Mucosa of descending colon (tissue), 1 donor: Measurements from ENCODE around the gene DR1.

GRCh38 chr1:93277468-93277667, 68.3 kb upstream of the DR1 start:
- PRO-cap: no peak

DNA sequence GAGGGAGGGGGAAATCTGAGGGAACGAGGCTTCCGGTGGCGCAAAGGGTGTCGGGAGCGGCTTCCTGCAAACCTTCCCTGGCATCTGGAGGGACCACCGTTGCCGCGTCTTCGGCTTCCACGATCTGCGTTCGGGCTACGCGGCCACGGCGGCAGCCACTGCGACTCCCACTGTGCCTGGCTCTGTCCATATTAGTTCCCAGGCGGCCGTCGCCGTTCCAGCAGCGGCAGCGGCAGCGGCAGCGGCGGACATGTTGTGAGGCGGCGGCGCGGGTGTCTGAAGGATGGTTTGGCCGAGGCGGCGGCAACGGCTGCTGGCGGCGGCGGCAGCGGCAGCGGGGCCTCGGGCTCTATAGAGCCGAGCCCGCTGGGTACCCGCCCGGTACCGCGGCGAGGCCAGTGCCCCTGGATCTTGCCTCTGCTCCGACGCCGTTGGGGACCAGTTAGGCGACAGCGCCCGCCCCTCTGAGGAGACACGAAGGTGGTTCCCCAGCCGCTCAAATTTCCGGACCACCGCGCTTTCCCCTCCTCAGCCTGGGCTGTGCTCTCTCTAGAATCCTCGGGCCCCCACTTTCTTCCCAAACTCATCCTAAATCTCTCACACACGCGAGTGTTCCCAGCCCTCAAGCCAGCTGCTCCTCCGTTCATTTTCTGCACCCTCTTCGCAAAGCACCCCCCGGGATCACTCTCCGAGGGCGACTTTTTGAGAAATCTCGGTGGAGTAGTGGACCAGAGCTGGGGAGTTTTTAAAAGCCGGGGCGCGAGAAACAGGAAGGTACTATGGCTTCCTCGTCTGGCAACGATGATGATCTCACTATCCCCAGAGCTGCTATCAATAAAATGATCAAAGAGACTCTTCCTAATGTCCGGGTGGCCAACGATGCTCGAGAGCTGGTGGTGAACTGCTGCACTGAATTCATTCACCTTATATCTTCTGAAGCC, at the start of gene DR1:
Gene DR1, plus strand, starts transcription at position 41 of the 941 bp plus-strand sequence.
- PRO-cap: bidirectional peak, plus-strand start at position 43 of the sequence, minus-strand start outside the sequence; bidirectional peak, plus-strand start at position 864 of the sequence, minus-strand start at position 797 of the sequence

DNA sequence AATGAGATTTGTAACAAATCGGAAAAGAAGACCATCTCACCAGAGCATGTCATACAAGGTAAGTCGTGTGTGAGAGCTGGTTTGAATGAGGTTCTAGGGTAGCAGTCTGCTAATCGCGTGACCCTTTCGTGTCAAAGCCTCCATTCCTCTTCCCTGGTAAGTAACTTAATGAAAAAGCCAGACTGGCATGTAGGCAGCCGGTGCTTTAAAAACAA, 1.0 kb downstream of the DR1 start:
- PRO-cap: no peak

GRCh38 chr1:93577754-93578409, 103.8 kb downstream of the BCAR3 start:
- PRO-cap: no peak

GRCh38 chr1:93581981-93582825, 99.4 kb downstream of the BCAR3 start:
- PRO-cap: bidirectional peak, plus-strand start at chr1:93582166, minus-strand start at chr1:93582051; bidirectional peak, plus-strand start at chr1:93582564, minus-strand start at chr1:93582536

DNA sequence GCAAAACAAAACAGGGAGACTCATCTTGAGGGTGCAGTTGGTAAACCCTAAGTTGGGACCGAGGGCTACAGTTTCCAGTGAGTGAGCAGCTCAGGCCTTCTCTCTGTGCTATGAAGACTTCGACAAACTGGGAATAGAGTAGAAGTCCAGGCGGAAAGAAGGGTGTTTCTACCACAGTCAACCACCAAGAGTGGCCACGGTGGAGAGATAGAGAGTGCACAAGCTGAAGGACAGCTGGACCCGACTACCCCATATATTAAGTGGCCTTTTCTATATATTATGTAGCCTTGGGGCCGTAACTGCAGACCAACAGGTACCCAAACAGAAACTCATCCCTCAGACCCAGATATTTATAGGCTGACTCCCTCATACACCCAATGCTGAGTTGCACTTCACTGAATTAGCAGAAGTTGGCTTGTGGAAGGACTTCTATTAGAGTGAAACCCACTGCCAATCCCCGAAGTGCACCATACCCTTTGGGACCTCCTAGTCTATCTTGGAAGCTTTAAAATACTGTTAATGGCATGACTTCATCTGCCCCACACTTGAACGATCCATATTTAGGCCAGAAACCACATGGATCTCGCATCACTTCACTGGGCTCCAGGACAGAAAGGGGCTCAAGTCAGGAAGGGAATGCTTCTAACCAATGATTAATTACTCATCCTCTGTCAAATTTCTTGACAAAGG, 69.3 kb downstream of the BCAR3 start:
- PRO-cap: no peak

- PRO-cap: bidirectional peak, plus-strand start at chr1:93614857, minus-strand start at chr1:93614634
Measured at GRCh38 chr1:93614748-93615636, 66.6 kb downstream of the BCAR3 start.

DNA sequence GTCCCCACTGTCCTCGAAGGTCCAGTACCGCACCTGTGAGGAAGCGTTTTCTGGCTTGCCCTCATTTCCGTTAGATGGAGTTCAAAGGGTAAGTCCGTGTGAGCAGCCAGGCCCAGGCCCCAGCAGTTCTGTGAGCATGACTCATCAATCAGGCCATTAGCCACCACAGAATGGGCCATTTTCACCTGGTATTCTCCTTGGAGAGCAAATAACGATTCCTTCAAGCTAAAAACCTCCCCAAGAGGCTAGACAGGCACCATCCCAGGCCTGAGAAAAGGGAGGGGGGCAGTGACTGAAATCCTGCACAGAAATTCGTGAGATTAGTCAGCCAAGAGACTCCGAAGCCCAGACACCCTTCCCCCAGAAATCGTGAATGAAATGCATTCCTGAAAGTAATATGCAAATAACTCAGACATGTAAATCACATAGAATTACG, 66.0 kb downstream of the BCAR3 start:
- PRO-cap: no peak

DNA sequence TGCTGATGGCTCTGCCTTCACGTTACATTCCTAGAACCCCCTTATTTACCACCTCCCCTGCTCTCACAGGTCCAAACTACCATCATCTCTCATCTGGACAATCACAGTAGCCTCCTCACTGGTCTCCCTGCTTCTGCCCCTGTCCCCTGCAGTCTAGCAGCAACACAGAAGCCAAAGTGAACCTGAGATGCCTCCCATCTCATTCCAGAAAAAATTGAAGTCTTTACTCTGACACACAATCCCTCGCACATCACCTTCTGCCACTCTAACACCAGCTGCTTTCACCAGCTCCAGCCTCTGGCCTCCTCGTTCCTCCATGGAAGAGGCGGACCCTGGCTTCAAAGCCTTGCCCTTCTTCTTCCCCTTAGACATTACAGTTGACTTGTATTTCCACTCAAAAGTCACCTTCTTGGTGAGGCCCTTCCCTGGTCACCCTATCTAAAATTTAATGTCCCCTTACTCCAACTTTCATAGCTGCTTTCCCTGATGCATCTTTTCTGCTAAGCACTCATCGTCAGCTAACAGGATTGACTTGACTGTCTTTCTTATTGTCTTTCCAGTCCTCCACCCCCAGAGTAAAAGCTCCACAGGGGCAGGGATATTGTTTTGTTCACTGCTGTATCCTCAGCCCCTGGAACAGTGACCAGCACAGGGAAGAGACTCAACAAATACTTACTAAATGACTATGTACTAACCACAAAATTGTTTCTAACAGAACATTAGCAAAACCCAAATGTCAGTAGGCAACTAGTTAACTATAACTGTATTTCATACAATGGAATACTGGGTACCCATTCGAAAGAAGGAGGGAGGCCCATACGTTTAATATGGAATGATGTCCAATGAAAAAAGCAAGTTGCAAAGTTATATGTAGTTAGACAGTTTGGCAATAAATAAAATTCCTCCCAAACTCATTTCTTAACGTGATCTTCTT, 53.2 kb downstream of the BCAR3 start:
- PRO-cap: no peak

- PRO-cap: no peak
Measured at GRCh38 chr1:93692301-93693229, 10.9 kb upstream of the BCAR3 start.

- PRO-cap: no peak
Measured at GRCh38 chr1:93758896-93759485, 77.4 kb upstream of the BCAR3 start.

- PRO-cap: no peak
Measured at GRCh38 chr1:93871844-93872448, 7.1 kb downstream of the DNTTIP2 start.

GRCh38 chr1:94039936-94040413, 81.0 kb downstream of the ABCA4 start:
- PRO-cap: no peak

GRCh38 chr1:94061932-94062572, 58.9 kb downstream of the ABCA4 start:
- PRO-cap: no peak

- PRO-cap: no peak
Measured at GRCh38 chr1:94073051-94073649, 47.8 kb downstream of the ABCA4 start.

DNA sequence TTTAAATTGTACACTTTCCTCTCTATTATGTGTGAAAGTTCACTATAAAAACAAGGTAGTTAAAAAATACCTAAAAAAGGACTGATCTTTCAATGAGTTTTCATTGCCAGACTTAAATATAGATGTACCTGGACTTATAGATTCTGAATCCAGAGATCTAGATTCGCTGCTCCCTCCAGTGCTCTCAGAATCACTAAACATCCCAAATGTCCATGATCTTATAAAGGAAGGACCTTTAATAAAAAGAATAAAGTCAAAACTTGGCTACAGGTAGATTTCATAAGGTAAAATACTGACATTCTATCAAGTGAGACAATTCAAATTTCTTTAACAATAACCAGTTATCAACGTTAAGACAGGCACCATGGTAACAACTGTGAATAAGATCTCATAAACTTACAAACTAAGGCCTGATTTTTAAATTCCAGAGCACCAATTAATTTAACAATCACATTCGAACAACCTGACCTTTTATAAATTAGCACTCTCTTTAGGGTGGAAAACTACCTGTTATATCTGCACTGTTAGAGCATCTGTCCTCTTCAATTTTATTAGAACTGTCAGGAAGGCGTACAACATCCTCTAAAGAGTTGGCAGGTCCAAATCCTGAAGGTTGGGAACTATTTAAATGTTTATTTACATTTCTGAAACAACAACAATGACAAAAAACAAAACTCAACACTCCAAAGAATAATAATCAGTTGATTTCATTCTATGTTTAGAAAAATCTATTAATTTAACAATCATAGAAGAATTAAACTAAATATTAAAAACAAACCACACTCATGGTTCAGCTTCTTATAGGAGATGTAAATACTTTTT, 48.5 kb downstream of the ARHGAP29 start:
- PRO-cap: no peak

DNA sequence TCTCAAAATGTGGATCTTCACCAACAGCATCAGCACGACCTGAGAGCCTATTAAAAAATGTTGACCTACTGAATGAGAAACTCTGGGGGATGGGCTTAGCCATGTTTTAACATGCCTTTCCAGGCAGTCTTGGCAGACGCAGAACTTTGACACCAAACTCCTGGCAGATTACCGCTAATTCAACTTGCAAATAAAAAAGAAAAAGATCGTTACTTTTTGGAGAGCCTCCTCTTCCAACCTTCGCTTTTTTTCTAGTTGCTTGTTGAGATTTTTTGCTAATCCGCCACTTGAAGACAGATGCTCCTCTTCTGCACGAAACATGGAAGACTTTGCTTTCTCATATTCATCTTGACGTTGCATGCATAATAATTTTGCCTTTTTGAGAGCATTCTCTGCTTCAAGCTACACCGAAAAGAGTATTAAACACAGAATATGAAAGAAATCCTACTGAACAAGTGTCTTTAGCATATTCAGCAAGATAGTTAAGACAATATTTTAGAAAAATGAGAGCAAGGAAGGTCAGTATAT, 35.0 kb downstream of the ARHGAP29 start:
- PRO-cap: no peak

GRCh38 chr1:94317183-94317463, 79.7 kb upstream of the ARHGAP29 start:
- PRO-cap: no peak

- PRO-cap: unidirectional peak, plus-strand start at chr1:94384263; unidirectional peak, plus-strand start at chr1:94384363
Measured at GRCh38 chr1:94383746-94384420, 34.3 kb upstream of the ABCD3 start.

GRCh38 chr1:94524904-94525112, 16.8 kb downstream of the F3 start:
- PRO-cap: no peak